Pulmonary lymph node (tissue), 1 donor: ENCODE data around the gene RNF212.

DNA sequence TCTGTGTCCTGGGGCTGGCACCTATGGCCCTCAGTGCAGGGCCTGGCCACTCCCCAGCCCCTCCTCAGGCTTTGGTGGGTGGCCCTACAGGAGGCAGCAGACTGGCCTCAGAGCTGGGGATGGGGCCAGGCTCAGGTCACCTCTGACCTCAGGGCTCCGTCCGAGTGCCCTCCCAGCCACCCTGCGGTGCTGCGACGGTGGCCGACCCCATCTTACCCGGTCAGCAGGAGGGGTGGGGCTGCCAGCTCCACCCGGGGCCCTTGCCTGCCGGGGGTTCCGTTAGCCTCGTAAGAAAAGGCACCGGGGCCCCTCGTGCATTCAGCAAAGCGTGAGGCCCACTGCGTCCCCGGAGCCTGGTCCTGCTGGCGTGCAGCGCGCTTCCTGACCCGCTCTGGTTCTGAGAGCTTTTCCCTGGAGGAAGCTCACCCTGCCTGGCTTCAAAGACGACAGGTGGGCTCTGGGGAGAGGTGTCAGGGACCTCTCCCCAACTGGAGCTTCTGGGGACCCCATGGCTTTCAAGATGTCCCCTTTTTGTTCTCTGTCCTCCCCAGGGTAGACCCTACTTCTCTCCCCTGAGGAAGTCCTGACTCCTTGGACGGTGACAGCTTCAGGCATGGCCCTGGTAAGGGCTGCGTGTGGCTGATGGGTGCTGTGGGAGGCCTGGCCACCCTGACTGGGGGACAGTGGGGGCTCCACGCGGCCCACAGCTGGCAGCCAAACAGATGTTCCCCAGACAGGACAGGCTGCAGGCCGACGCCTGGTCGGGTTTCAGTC, 15.9 kb downstream of the FGFRL1 start:
- PRO-cap: no peak

DNA sequence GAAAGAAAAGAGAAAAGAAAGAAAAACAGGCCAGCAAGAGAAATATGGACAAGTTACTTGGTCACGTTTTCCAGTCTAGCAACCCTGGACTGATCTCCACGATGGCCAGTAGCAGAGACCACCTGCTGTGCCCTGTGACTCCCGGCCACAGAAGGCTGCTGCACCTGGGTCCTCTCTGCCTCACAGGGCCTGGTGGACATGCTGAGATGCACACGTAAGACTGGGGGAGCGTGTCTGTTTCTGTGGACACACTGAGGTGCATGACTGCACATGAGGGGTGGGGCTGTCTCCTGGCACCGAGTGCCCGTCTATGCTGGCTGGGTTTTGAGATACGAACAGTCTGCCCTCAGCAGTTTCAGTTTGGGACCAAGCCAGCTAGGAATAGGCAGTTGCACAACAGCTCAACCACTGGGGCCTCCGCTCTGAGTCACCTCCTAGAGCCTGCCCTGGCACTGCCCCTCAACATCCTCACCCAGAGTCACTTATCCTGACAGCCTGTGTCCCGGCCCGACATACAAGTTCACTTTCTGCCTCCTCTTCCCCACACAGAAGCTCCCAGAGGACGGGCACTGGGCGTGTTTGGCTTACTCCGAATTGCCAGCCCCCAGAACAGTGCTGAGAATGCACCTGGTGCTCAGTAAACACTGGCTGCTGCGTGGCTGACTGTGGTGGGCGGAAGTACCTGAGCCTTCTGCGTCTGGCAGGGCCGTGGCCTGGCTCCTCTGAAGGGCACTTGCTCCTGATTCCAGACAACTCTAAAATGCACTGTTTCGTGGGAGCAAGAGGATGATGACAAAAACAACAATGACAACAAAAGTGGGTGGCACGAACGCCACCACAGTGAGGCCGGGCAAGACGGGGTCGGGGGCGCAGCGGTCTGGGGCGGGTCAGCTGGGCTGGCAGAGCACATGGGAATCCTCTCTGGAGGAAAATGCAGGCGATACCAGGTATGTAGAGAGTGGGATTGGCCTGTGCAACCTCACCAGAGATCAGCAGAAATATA, 30.9 kb downstream of the RNF212 start:
- PRO-cap: no peak

- PRO-cap: no peak
These were observed at the start of gene RNF212 for GRCh38 chr4:1113472-1114219. Gene RNF212 (minus strand): TSS chr4:1113564.

DNA sequence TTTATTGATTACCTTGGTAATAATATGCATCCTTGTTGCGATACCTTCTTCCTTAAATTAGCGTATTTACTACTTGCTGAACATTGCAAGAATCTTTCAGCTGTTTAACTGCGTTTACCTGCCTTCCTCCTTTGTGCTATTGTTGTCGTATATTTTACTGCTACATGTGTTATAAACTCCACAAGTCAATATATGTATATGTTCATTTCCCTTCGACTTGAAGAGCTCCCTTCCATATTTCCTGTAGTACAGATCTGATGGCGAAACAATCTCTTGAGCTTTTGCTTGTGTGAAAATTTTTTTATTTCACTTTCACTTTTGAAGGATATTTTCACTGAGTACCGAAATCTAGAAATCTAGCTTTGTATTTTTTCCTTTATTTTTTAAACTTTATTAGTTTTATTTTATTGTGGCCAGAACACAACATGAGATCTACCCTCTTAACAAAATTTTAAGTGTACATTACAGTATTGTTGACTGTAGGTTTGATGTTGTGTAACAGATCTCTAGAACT, 24.0 kb upstream of the RNF212 start:
- PRO-cap: no peak

- PRO-cap: no peak
These were observed 12.1 kb downstream of the SPON2 start for GRCh38 chr4:1160194-1160725.

GRCh38 chr4:1209718-1210406, 37.5 kb upstream of the SPON2 start:
- PRO-cap: no peak

DNA sequence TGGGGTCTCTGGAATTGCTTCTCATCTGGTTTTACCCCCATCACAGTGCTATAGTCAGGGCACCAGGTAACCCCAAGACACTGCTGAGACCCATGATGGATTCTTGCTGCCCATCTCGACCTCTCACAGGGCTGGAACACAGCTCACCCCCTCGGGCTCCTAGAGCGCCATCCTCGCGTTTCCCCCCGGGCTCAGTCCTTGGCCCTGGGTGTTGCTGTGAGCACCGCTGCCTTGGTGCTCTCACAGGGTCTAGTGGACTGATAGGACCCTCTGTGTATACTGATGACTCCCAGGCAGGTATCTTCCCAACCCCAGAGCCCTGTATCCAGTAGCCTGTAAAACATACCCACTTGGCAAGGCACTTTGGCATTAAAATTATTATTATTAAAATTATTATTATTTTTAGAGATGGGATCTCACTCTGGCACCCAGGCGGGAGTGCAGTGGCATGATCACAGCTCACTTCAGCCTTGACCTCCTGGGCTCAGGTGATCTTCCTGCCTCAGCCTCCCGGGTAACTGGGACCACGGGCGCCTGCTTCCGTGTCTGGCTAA, 8.9 kb downstream of the MAEA start:
- PRO-cap: no peak

DNA sequence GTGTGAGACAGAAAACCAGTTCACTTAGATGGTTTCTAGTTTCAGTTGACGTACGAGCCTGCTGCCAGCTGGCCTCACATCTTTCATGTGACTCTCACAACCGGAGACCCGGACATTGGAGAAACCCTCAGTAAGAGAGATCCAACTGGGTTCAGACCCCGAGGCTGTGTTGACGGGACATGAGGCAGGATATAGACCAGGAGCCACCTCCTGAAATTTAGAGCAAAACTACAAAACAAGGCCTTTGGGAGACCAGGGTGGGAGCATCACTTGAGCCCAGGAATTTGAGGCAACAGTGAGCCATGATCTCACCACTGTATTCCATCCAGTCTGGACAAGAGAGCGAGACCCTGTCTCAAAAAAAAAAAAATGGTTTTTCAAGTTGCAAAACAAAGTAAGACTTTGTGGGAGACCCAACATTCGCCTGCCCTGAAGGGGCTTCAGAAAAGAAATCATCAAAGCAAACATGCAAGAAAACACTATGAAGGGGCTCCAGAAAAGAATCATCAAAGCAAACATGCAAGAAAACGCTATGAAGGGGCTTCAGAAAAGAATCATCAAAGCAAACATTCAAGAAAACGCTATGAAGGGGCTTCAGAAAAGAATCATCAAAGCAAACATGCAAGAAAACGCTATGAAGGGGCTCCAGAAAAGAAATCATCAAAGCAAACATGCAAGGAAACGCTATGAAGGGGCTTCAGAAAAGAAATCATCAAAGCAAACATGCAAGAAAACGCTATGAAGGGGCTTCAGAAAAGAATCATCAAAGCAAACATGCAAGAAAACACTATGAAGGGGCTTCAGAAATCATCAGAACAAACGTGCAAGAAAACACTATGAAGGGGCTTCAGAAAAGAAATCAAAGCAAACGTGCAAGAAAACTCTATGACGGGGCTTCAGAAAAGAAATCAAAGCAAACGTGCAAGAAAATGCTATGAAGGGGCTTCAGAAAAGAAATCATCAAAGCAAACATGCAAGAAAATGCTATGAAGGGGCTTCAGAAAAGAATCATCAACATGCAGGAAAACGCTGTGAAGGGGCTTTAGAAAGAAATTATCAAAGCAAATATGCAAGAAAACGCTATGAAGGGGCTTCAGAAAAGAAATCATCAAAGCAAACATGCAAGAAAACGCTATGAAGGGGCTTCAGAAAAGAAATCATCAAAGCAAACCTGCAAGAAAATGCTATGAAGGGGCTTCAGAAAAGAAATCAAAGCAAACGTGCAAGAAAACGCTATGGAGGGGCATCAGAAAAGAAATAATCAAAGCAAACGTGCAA, 27.2 kb upstream of the UVSSA start:
- PRO-cap: no peak

- PRO-cap: no peak
These were observed 118.0 kb upstream of the NKX1-1 start for GRCh38 chr4:1524223-1524664.

- PRO-cap: bidirectional peak, plus-strand start at chr4:1542081, minus-strand start at chr4:1542013
These were observed 135.6 kb upstream of the NKX1-1 start for GRCh38 chr4:1541637-1542382.

GRCh38 chr4:1605401-1606046, 78.6 kb downstream of the FAM53A start:
- PRO-cap: no peak

DNA sequence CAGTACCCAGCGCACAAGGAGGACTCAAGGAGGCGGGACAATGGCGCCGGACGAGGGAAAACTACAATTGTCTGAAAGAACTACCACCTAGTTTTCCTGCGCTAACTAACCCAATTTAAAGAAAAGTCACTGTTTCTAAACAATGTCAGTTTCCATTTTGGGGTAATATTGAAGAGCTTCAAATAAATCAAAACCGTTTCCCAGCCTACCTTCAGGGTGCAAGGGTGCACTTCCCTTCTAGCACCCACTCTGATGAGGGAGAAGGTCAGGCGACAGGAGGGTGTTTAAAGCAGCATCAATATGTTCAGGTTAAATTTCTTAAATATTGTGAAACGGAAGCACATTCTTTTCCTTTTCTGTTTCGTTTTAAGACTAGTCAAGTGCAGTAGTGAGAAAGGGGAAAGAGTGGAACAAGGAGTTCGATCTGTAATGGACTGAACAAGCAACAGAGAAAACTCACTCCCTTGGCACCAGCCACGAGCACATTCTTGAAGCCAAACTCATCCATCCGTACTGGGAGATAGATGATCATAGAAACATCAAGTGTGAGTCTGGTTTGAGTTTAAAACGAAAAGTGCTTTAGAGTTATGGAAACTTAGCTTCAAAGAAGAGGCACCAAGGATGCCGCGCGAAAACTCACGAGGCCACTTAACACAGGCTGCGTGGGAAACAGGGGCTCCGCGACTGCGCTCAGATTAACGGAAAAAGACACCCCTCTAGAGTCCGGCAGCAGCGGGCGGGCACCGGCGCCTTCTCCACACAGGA, 877 bp downstream of the FAM53A start:
- PRO-cap: no peak

GRCh38 chr4:1799144-1799969, 6.3 kb downstream of the FGFR3 start:
- PRO-cap: no peak

- PRO-cap: no peak
These were observed 26.2 kb downstream of the FGFR3 start for GRCh38 chr4:1819346-1819644.

DNA sequence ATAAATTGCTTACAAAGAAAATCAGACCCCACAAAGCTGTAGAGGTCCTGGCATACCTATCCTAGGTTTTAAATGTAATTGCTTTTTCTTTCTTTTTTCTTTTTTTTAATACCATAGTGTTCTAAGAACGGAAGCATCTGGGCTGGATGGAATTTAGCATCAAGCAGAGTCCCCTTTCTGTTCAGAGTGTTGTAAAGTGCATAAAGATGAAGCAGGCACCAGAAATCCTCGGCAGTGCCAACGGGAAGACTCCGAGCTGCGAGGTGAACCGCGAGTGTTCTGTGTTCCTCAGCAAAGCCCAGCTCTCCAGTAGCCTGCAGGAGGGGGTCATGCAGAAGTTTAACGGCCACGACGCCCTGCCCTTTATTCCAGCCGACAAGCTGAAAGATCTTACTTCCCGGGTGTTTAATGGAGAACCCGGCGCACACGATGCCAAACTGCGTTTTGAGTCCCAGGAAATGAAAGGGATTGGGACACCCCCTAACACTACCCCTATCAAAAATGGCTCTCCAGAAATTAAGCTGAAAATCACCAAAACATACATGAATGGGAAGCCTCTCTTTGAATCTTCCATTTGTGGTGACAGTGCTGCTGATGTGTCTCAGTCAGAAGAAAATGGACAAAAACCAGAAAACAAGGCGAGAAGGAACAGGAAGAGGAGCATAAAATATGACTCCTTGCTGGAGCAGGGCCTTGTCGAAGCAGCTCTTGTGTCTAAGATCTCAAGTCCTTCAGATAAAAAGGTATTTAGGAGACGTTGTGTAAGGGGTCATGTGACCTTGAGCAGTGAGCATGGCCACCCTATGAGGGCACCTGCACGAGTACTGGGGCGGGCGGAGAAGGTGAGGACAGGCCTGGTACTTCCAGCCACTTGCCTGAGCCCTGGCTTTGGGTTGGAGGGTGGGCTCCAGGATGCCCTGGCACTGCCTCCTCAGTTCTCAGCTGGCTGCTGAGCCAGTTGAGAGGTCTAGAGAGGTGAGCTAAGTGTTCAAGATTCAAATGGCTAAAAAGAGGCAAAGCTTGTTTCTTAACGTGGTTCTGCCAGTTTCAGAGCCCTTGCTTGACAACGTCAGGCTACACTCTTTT, 29.7 kb downstream of the NSD2 start:
- PRO-cap: no peak

- PRO-cap: no peak
These were observed 59.3 kb downstream of the NSD2 start for GRCh38 chr4:1930573-1930899.

GRCh38 chr4:1955093-1955514, 53.7 kb downstream of the NELFA start:
- PRO-cap: no peak

DNA sequence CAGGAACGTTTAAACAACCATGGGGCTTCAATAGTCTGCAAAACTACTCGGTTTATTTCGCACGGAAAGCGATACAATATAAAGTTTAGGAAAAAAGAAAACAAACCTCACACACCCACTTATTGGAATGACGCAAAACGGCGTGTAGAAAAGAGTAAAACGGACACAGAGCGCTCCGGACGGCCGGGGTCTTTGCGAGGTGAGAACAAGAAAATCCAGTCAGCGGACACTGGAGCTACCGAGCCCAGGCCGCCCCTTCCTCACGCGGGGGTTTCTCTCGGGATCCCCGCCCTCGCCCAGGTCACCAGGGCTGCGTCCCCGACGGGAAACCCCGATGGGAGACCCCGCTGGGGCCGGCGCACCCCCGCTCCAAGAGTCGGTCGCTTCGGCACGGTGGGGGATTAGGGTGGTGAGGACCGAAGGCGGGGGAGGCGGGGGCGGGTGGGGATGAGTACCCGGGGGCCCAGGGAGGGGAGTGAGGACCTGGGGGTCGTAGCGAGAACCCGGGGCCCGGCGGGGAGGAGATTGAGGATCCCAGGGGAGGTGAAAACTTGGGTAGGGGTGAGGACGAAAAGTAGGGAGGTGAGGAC, 822 bp downstream of the NELFA start:
- PRO-cap: unidirectional peak, plus-strand start at position 147 of the sequence; unidirectional peak, plus-strand start at position 178 of the sequence

- PRO-cap: no peak
These were observed 31.3 kb downstream of the RNF4 start for GRCh38 chr4:2500231-2500634.

GRCh38 chr4:2516317-2516924, 20.0 kb upstream of the FAM193A start:
- PRO-cap: no peak